LHCN-M2 (cell line): ENCODE results near the genes USP17L15 and WDR1.

DNA sequence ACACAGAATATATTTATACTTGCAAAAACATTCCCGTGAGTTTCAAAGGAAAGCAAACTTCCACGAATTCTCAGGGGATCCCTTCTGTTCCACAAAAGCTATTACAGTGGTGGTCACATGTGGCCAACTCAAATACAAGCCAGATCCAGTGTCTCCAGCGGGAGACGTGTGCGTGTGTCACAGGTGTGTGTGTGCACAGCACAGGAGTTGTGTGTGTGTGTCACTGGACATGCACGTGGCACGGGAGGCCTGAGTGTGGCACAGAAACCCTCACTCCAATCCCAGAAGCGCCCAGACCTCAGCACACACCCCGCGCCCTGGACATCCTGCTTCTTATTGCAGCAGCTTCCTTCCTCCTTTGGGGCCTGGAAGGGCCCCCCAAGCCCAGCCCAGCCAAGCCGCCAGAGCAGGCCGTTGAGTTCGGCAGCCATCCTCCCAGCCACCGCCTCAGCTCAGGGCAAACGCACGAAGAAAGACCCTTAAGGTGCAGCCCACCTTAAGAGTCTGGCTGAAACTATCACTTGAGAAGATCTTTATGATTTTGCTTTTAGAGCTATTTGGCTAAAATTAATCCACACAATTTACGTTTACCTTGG is 37.9 kb downstream of the ACOX3 start:
- RAMPAGE, long total RNA = no peak

DNA sequence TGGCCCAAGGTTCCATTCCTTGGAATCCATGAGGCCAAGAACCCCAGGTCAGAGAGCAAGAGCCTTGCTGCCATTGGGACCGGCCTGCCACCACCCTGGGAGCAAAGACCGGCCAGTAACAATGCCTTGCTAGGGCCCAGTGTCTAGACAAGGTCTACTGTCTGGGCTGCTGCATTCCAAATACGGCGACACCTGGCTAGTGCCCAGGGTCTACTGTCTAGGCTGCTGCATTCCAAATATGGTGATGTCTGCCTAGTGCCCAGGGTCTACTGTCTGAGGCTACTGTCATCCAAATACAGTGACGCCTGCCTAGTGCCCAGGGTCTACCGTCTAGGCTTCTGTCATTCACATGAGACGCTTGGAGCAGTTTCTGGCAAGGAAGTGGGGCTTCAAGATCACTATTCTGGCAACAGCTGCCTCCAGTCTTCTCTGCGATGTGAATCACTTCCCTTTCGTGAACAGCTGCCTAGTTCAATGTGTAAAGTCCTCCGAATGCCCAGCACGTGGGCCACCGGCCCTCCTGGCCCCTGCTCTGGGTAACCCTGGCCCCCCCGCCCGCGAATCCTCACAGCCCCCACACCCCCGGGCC is 12.8 kb downstream of the ACOX3 start:
- RAMPAGE, long total RNA = no peak

DNA sequence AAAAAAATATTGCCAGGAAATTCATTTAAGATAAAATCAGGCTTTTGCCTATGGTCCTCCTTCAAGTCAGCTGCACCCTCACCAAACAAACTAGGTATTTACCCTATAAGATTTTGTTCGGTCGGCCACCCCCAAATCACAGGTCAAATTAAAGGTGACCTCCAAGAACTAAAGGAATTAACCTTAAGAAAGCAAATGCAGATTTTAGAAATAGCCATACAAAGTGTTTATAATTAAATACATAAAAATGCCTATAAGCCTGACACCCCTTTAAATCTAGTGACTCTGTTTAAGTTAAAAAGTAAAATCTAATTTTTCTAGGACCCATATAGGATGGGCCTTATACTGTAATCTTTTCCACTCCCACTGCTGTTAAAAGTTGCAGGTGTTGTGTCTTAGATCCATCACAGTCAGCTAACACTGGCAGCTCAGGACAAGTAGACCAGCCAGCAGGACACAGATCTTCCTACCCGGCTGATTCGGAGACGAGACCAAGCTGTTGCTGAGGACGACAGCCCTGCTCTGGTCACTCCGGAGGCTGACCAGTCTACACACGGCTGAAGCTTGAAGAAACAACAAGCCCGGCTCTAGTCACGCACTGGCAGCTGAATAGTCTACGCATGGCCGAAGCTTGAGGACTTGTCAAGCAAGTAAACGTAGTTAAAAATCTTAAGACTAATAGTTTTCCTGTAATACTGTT is 2.0 kb downstream of the ACOX3 start:
- RAMPAGE, long total RNA = no peak

- RAMPAGE, long total RNA = no peak
Measured at GRCh38 chr4:8593163-8593536, 585 bp downstream of the CPZ start.

GRCh38 chr4:9123756-9124000 is 46.5 kb upstream of the FAM90A26 start:
- RAMPAGE, long total RNA = no peak

- RAMPAGE, long total RNA = no peak
Measured at GRCh38 chr4:9151966-9152985, 17.9 kb upstream of the FAM90A26 start.

DNA sequence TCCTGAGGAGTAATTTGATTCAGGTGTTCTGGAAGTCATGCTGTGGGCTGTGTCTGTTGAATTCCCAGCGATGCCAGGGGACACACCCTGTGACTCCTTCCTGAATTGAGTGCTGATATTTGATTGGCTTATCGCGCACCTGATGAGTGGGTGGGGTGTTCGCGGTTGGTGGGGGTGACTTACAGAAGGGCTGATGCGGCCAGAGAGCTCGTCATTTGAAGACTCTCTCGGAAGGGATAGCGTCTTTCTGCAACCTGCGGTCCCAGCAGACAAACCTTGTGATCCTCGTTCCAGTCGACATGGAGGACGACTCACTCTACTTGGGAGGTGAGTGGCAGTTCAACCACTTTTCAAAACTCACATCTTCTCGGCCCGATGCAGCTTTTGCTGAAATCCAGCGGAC is at the start of gene USP17L15:
USP17L15 (plus strand) TSS at position 300 of the 403 bp plus-strand sequence.
- RAMPAGE, long total RNA = no peak

DNA sequence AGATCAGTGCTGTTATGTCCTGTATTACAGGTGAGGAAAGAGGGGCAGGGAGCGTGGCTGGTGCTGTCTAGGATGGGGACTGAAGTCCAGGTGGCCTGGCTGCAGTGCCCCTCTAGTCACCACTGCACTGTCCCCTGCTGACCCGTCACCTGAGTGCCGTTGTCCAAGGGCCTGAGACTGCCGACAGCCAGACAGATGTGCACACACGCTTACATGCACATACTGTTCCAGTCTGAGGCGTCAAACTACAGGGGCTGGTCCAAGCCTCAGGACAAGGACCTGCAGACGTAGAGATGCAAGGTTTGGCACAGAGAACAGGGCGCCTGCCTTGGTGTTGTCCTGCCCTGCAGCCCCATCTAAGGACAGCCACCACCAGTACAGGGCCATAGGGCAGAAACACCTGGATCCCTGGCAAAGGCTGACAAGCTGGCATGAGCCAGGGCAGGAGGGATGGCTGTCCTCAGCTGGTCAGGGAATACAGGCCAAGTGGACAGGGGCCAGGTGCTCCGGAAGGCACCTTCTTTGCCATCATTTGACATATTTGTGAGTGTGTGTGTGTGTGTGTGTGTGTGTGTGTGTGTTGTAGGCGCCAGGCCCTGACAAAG is 1.7 kb downstream of the SLC2A9 start:
- RAMPAGE, long total RNA = no peak

DNA sequence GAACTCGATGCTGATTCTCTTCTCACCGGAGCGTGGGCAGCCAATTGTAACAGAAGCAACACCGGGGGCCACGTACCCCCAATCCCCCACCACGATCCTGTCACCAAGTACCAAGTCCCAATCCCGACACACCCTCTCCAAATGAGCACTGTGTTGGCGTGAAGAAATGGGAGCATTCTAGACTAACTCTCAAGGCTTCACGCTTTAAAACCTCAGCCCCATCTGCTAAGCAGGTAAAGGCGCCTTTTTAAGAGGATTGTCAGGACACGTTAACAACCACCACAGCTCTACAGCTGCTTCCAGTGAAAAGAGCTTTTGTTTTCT is 16.8 kb downstream of the WDR1 start:
- RAMPAGE, long total RNA = no peak

DNA sequence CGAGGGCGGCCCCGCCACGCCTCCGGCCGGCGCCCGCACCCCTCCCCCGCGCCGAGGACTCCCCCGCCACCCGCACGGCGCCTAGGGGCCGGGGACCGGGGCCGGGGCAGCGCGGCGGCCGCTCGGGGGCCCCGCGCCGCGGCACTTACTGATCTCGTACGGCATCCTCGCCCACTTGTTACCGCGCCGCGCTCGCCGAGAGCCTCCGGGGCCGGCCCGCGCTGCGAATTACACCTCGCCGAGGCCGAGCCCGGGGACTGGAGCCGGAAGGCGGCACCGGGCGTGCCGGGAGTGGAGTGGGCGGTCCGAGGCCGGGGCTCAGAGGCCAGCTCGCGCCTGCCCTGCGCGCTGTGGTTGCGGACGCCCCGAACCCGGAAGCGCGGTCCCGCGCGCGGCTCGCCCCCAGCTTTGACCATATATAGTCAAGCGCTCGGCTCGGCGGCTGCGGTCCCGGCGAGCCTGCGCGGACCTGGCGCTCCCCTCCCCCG is at the start of gene WDR1:
WDR1 (minus strand) TSS at position 298 of the 488 bp plus-strand sequence.
- RAMPAGE, long total RNA = start-site peak on the minus strand centred at position 273 of the sequence, 55 bp wide, 402 reads

GRCh38 chr4:10162270-10162769 is 45.7 kb upstream of the WDR1 start:
- RAMPAGE, long total RNA = no peak

- RAMPAGE, long total RNA = no peak
Measured at GRCh38 chr4:11271345-11271544, 157.4 kb downstream of the HS3ST1 start.

GRCh38 chr4:11541314-11541533 is 112.5 kb upstream of the HS3ST1 start:
- RAMPAGE, long total RNA = no peak

DNA sequence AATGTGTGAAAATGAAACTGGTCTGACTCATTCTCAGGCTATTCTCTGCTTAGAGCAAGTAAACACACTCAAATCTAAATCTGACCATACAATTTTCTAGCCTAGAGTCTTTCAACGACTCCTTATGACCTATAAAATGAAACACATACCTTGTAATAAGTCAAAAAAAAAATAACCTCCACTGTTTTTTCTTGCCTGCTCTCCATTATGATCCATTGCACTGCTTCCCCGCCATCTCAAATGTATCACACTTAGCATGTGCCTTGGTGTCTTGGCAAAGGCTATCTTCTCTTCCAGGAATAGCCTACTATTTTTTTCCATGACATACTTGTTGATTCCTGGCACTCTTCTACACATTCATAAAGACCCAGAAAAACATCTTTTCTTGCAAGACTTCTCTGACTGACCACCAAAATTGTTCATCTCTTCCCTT is 965.1 kb upstream of the HS3ST1 start:
- RAMPAGE, long total RNA = no peak

GRCh38 chr4:13374448-13375019 is 109.6 kb downstream of the RAB28 start:
- RAMPAGE, long total RNA = no peak

DNA sequence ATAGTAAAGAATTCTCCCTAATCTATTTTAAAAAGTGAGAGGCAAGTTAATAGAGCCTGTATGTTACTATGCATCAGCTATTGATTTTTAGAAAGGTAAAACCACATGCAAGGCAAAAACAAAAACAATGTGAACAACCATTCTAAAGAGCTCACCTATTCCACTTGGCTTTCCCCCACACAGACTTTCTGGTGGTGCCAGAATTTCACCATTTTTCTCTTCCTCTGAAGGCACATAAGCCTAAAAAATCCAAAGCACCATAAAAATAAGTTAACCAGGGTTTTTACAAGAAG is 31.9 kb downstream of the BOD1L1 start:
- RAMPAGE, long total RNA = no peak

- RAMPAGE, long total RNA = no peak
Measured at GRCh38 chr4:13656522-13657025, 29.0 kb upstream of the BOD1L1 start.

DNA sequence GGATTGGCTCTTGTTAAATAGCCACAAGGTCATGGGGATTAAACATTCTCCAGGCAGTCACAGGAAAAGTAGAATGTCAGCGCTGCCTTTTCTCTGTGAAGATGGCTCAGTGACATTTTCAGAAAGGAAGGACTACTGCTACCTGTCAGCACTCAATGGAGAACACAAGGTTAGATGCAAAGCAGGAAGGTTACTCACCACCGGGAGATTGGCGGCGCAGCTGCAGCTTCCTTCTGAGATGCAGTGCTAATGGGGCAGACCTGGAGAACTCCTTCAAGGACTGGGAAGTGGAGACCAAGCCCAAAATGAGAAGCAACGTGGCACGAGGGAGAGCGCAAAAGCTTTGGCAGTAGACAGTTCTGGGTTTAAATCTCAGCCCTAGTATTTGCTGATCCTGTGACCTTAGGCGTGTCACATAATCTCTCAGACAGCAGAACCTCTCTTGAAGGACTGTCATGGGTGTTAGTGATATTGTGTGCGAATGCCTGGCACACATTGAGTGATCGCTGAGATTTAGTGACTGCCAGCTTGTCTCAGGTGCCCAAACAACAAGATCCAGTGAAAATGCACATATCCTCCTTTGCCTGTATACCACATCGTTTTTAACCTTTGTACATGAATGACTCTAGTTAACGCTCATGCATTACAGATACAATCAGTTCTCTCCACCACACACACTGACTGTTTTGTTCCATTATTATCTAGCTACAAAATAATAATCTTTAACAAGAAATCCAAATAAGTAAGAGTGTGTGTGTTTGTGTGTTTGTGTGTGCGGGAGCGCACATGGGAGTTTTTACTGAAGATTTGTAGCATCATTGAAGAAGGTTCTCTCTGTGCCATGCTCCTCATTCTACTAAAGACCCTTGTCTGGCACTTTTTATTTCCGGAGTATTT is 213.3 kb upstream of the BOD1L1 start:
- RAMPAGE, long total RNA = no peak

GRCh38 chr4:15369059-15369497 is 58.8 kb upstream of the C1QTNF7 start:
- RAMPAGE, long total RNA = no peak

DNA sequence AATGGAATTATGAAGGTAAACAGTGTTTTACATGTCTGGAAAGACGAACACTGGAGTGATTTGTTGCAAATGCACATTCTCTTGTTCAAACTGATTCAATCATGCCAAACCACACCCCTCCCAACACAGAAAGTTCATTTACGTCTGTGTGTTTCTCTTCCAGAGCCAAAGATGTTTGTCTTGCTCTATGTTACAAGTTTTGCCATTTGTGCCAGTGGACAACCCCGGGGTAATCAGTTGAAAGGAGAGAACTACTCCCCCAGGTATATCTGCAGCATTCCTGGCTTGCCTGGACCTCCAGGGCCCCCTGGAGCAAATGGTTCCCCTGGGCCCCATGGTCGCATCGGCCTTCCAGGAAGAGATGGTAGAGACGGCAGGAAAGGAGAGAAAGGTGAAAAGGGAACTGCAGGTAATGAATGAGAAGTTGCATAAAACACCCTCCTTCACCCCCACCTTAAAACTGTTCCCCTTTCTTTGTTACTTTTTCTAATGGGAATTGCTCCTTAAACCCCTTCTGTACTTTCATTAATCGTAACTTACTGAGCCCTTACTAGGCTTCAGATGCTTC is 7.8 kb downstream of the C1QTNF7 start:
- RAMPAGE, long total RNA = no peak